Colic lymph node (tissue), 1 donor: Measurements from ENCODE around the genes LSAMP, COX17, HGD and RABL3.

- PRO-cap = no peak
Observed at GRCh38 chr3:115784976-115785862, 161.9 kb downstream of the GAP43 start.

DNA sequence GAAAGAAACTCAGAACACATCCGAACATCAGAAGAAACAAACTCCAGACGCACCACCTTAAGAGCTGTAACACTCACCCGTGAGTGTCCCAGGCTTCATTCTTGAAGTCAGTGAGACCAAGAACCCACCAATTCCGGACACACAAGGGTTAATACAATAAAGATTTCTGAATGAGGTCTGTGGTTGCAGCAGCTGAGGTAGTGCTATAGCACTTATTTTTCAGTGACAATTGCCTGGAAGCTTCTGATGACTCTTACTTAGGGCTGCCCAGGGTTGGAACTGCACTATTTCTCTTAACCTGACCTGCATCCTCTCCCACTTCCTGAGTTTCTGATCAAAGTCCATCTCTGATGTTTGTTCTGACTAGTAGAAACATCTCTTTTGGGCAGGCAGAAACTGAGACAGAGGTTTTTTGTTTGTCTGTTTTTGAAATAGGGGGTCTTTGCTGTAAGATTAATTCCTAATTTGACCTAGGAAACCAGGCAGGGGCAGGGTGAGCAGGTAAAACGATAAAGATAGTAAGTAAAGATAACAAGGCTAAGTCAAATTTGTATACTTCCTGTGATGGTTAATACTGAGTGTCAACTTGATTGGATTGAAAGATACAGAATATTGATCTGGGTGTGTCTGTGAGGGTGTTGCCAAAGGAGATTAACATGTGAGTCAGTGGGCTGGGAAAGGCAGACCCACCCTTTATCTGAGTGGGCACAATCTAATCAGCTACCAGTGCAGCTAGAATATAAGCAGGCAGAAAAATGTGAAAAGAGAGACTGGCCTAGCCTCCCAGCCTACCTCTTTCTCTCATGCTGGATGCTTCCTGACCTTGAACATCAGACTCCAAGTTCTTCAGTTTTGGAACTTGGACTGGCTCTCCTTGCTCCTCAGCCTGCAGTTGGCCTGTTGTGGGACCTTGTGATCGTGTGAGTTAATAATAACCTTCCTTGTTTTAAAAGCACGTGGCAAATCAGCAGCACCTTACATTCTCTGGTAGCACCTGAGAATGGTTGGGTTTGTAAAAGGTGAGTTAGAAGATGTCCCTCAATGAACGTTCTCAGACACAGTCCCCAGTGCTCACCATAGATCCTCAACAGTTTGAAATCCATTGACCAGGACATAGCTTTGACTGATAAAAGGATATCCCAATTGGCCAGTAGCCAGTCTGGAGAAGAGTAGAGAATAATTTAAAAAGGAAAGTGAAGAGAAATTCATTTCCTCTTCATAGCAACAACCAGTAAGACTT is 169.3 kb downstream of the GAP43 start:
- PRO-cap = no peak

- PRO-cap = no peak
Observed at GRCh38 chr3:116444794-116446076, at the start of gene LSAMP. Gene LSAMP, minus strand, starts transcription at chr3:116445487.

DNA sequence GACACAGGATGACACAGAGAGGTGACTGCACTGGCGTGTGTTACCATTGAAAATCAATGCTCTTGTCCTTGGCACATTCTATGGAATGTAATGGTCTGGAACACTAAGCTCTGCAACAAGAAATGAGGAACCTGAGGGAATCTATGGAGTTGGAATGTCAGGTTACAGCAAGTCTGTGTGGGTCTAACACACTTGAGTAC is 772.5 kb upstream of the LSAMP start:
- PRO-cap = no peak

GRCh38 chr3:118942516-118943264 is 92.0 kb downstream of the IGSF11 start:
- PRO-cap = no peak

DNA sequence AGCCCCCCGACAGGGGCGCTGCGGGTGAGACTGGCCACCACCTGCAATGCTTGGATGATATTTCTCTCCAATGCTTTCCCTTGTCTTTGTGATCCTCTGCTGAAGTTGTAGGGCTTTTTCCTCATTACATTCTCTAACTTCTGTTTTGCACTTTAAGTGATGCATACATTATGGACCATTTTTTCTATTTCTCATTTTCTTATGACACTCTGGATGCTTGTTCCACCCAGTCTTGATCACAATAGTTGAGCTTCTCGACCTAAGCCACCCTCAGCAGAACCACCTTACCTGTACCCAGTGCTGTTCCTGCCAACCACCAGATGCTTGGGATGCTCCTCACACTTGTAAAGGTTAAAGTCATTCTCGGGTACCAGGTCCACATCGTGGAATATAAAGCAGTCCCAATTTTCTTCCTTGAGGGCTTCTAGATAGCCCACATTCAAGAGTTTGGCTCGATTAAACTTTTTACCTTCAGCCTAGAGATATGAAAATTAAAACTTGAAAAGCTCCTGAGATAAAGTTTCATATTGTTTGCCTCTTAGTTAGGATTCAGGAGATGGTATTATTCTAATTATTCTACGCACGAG is 16.8 kb downstream of the B4GALT4 start:
- PRO-cap = no peak

GRCh38 chr3:119329401-119330408 is 35.5 kb downstream of the ARHGAP31 start:
- PRO-cap = no peak

DNA sequence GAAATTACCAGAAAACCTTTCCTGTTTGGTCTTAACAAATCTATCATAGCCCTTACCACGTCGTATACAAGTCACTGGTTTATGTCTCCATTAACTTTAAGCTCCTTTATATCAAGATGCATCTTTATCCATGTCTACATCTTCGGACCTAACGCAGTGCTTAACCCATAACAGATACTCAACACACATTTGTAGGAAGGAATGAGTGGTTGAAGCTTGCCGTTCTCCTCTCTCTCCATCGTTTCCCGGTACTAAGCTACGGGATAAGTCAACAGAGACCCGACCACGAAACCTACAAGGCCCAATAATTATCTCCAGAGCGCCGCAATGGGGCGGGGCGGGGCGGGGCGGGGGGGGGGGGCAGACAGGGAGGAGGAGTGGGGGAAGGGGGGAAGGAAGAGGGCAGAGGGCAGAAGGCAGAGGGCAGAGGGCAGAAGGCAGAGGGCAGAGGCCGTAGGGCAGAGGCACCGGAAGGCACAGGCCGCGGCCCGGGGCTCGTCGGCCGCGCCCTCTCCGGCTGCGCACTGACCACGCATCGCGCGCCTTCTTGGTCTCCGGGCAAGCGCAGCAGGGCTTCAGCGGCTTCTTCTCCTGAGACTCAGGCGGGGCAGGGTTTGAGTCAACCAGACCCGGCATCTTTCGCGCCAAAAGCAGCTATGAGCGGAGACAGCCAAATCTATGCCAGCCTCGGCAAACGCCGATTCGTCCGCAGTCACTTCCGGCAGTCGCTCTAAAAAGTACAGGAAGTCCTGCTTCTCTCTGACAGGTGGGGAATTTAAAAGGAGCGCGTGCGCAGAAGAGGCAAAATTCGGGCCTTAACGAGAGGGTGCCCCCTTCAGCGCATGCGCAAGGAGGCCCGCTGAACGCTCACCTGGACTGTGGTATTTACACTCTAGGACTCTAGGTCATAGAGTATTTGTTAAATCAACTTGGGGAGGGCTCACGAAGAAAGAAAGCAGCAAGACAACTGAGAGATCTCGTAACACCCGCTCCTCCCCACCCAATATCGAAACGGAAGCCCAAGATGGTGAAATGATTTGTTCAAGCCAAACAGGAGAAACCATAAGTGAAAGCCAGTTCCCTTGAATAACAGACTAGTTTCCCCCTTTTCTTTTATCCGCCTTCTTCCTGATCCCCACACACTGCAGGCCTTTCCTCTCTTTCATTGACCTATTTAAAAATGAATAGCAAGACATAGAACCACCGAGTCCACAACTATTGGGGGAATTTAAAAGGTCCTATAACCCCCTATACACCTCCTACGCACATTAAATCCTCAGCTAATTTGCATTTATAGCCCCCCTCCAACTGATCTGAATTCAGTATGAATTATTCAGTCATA is at the start of gene COX17:
COX17 (minus strand) TSS at position 732 of the 1,342 bp plus-strand sequence.
- PRO-cap = bidirectional peak, plus-strand start at position 510 of the sequence, minus-strand start at position 244 of the sequence; bidirectional peak, plus-strand start at position 843 of the sequence, minus-strand start at position 732 of the sequence

DNA sequence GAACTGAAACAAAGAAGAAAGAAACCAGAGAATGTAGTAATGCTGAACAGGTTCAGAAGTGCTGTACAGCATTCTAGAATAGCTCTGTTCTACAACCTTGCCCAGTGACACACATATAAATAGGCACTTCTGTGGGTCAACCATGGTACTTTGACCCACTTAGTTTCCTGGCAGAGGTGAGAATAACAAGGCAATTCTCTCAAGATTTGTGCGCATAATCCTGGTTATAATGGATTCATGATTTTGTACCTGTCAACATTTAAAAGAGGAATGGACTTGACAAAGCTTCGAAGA is 12.3 kb downstream of the CFAP91 start:
- PRO-cap = no peak

DNA sequence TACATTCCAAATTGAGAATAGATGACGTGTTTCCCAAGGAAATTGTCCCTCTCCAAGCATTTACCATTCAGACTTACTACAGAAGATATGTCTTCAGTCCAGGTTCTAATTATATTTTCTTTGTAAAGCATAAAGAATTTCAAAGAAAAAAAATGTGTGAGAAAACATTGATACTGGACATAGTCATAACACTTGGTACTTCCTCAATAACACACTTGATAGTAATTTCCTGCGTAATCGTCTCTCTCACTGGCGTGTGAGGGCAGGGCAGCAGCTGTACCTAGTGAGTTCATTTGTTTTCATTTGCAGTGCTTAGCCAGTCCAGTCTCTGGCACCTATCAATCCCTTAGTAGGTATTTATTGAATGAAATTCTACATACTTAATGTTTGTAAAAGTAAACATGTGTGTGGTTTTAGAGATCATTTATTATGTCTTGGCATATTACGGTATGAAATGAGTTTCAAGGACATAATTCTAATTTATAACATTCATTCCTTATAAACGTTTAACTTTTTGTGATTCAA is 12.1 kb upstream of the NR1I2 start:
- PRO-cap = no peak

- PRO-cap = no peak
Observed at GRCh38 chr3:119786183-119787006, 4.5 kb downstream of the NR1I2 start.

GRCh38 chr3:119925701-119926664 is 144.1 kb downstream of the NR1I2 start:
- PRO-cap = no peak

DNA sequence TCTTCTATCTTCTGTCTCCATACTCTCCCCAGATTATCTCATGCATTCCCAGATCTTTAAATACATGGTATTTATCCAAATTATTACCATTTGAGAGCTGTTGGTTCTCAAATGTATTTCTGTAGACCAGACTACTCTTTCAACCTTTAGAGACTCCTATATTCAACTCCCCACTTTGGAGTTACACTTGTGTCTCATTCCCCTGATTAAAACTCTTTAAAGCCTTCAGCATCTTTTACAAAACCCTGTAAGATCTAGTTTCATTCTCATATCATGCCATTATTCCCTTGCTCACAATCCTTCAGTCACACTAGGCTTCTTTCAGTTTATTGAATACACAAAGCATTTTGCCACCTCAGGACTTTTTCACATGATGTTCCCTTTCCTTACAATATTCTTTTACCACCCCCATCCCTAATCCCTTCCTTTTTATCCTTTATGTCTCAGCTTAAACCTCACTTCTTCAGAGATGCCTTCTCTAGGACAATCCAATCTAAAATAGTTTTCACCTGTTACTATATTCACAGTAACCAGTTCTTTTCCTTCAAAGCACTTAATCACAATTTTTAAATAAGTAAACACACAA is 63.9 kb downstream of the GSK3B start:
- PRO-cap = no peak

- PRO-cap = no peak
Observed at GRCh38 chr3:120054901-120055614, 39.2 kb downstream of the GSK3B start.

- PRO-cap = no peak
Observed at GRCh38 chr3:120402566-120403105, 48.2 kb downstream of the FSTL1 start.

DNA sequence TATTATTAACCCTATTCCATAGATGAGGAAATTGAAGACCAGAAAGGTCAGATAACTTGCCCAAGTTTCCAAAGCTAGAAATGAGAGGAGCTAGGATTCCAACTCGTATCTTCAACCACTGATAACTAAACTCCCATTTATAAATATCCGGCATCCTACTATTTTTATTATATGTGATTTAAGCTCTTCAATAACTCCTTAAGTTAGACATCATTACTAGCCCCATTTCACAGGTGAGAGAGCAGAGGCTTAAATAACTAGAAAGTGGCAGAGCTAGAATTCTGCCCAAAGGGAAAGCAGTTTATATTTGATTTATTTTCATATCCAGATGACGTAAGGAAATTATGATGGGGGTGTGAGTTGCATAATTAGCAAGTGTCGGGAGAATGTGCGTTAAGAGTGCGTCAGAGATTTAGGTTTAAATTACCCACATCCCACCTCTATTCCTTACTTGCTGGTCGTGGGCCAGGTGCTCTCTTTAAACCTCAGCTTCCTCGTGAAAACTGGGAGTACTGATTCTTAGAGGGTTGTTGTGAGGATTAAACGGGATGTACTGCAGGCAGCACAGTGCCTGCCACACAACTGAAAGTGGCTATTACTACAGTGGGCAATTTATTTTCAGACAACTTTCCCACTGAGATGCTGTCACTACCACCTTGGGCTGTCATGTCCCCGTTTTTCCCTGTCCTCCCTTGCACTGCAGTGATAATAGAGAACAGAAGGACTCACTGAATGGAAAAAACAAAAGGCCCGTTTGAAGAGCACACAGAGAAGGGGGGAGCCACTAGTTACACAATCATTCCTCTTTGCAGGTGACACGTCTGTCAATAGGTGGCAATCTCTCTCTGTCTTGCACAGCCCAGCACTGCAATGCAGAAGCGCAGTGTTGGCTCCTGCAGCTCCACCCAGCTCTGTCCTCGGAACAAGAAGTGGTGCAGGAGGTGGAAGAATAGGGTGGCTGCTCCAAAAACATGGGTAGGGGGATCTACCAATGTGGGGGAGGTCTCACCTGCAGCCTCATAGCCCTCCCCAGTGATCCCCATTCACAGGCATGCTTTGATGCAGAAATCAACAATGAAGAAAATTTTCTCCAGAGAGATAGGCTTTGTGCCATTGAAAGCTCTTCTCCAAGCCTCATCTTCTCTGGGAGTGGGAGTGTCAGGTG is 32.2 kb downstream of the FSTL1 start:
- PRO-cap = no peak

DNA sequence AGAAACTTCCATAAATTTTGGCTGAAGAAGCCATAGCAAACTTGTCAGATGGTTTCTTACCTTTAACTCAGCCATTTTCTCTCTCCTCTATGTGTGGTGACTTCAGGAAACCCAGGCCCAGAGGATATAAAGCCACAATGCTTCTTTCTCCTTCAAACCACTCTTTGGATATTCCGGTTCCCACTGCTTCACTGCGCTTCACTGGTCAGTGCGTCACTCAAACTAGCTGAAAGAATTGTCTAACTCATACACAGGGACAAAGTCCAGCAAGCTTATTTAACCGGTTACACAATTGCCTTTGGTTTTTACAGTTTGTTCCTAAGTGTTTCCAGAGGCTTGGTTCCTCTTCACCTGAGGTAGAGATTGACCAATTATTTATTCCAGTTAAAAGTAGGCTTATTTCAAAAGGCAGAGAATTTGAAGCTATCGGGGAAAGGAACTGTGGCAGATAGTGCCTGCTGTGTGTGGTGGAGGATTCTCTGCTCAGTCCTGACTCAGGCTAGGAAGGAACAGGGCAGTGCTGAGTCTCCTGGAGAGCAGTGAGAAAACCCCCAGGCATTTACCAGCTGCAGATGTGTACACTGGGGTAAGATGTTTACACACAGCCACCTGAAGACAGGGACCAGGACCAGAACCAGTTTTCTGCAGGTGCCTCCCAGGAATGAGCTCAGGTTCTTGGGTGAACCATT is at the start of gene HGD:
HGD (minus strand) TSS at position 203 of the 689 bp plus-strand sequence.
- PRO-cap = no peak

GRCh38 chr3:120741940-120742898 is at the start of gene RABL3:
Gene RABL3, minus strand, starts transcription at chr3:120742516.
- PRO-cap = bidirectional peak, plus-strand start at chr3:120742074, minus-strand start at chr3:120742076; unidirectional peak, minus-strand start at chr3:120742282; bidirectional peak, plus-strand start at chr3:120742744, minus-strand start at chr3:120742516

DNA sequence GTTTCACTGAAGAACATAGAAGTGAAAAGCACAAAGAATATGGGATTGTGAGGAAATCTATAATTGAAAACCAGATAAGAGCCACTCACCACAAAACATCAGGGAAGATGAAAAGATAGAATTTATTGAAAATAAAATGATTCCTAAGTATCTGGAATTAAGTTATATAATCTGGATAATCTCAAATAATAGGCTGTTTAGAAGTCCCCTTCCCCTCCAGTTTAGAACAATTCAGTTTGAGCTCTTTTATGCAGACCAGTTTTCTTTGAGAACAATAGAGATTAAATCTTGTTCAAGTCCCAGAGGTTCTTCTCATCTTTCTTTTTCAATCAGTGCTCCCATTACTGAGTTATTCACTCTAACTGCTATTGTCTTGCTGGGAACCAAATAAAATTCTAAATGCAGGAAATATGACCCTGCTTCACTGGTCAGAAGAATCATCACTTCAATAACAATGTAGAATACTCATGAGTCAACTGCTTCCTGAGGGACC is 74.6 kb upstream of the STXBP5L start:
- PRO-cap = no peak

DNA sequence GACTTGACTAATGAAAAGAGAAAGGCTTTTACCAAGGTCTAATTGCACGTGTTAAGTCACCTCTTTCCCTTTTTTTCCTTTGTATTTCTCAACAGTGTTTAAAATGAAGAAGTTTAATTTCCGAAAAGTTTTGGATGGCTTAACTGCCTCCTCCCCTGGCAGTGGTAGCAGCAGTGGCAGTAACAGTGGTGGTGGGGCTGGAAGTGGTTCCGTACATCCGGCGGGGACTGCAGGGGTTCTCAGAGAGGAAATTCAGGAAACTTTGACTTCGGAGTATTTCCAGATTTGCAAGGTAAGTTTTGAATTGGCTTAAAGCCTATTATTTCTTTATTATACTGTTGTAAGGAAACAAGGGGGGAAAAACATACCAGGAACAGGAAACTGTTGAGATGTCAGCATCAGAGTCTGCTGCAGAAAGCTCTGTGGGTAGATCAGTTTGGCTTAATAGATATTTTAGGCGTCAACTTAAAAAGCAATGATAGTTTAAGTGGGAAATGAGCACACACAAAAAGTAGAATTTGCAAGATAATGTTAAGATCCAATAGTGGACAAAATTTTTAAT is 1.6 kb downstream of the STXBP5L start:
- PRO-cap = no peak